Mammary epithelial cell (primary cell): Measurements from ENCODE around the genes PPP1R2C, NDP, DUSP21 and NDUFB11.

DNA sequence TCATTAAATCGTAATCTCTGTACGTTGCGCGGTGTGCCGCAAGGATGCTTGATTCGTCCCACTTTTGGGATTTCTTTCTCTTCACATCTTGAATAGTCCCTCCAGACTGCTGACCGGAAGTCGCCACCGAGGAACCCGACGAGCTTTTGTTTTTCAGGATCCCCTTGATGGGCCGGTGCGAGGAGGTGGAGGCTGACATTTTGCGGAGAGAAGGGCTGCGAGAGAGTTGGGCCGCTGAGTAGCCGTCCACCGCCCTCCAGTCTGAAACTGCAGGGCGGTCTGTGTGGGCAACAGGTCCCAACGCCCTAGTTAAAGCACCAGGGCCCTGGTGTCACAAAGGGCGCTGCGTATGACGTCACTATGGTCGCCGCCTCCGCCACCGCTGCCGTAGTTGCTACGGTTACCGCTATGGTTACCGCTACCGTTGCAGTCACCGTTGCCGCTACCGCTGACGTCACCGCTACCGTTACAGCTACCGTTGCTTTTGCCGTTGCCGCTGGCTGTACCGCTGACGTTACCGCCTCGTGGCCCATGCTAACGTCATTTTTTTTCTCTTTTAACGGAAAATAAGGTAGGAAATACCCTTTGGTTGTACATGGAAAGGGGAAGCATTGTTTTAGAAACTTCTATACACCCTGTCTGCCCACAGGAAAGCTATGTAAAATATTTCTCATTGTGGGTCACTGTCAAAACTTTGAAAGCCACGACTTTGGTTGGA, at the start of gene PPP1R2C:
TSS of gene PPP1R2C (minus strand) at position 283 of the 718 bp plus-strand sequence.
- CAGE, long polyA plus RNA, result no peak
- RRBS, result 74% methylated on average over 6 of the region's 48 CpGs

DNA sequence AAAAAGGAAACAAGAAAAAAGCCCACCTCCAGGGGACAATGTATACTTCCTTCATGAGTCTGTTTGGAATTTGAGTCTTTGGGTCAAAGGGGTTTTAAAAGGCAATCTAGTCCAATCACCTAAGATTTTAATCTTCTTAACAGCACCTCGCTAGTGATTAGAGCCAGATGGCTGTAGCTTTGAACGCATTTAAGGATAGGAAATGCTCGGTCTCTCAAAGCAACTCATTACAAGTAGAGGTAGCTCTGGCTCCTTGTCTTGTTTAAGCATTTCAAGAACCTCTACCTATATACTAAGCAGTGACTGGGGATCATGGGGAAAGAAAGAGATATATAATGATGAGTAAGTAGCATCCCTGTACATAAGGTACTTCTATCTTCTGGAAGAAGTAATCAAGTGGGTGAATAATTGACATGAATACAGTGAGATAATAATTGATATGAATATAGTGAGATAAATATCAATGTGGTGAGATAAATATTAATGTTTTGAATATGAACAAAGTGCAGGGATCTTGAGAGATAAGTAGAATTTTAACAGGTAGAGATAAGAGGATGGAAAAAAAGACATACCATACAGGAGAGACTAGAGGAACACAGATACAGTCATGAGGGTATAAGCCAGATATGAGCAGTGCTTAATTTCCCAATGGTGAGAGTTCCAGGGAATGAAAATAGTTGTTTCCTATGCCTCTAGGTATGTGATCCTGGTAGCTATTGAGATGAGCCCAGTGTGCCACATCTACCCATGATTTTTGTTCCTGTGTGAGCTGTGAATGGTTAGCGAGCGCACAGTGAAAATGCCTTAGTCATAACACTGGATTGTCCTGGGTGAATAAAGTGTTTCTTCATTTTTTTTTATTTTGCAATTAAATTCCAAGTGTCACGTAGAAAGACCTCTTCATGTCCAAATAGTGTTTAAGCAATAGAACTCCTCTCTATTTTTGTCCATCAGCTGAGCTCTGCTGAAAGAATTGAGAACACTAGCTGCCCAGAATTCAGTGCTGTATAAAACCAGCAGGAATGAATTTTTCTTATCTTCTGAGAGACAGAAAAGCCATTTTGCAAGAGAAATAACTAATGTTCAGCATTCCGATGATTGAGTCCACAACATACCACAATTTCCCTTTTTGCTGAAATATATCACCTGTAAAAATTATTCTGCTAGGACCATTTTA, 5.2 kb downstream of the MAOA start:
- CAGE, long polyA plus RNA, result no peak
- RRBS, result no CpG with 5 or more reads among the region's 7 CpGs

- CAGE, long polyA plus RNA, result no peak
- RRBS, result no CpG with 5 or more reads among the region's 4 CpGs
These were observed 7.6 kb downstream of the MAOA start for GRCh38 chrX:43663691-43664065.

DNA sequence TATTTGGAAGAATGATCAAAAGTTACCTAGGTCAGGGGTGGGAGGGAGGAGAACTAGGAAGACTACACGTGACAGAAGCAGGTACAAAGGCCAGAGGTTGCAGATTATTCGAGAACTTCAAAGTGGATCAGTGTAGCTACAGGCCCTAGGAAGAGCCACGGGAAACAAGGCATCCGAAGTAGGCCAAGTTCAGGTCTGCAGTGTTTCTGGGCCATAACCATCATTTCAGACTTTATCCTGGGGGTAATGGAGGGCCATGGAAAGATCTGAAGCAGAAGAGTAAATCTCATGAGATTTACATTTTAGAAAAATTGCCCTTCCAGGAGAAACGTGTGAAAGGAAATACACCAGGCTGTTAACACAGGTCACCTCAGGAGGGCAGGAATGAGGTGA, 16.4 kb downstream of the MAOB start:
- CAGE, long polyA plus RNA, result no peak
- RRBS, result no CpG with 5 or more reads among the region's 5 CpGs

DNA sequence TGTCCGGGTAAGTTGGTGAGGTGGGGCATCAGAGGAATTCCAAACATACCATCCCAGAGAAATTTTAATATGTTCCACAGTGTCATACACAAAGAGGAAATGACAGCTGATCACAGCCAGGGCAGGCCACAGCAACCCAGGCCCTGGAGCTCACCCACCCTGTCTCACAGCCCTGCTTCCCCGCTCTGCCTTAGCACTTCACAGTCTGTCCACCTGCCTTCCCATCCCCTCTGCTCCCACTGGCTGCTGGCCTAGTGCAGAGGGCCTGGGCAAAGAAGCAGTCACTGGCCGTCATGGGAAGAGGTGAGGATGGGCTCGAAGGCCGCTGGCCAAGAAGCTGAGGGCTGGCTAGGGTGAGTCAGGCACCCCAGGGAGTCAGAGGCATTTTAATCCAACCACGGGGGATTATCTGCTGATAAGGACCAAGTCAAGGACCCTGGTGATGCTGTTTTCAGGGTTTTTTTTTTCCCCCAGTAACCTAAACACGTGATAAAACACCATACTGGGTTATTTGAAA, 3.1 kb downstream of the NDP start:
- CAGE, long polyA plus RNA, result no peak
- RRBS, result no CpG with 5 or more reads among the region's 7 CpGs

DNA sequence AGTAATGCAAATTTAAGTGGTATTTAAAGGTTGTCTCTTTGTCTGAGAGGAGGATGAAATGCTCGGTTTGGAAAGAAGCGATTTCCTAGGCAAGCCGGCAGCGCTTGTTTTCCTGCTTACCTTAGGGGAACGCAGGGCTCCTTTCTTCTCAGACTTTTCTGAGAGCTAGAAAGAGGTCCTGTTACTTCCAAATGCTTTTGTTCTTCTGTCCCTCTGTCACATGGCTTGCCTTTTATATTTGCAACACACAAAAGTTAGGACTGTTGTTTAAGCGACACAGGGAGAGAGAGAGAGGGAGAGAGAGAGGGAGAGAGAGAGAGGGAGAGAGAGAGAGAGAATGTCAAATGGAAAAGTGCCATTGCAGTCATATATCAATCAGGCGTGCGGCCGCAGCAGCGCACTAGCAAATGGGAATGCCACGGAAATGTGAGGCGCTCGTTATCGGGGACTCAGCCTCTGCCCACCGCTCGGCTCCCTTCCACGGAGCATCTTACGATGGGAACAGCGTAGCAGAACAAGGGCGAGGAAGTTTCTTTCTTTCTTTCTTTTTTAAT, at the start of gene NDP:
TSS of gene NDP (minus strand) at position 207 of the 554 bp plus-strand sequence.
- CAGE, long polyA plus RNA, result no peak
- RRBS, result no CpG with 5 or more reads among the region's 20 CpGs

- CAGE, long polyA plus RNA, result no peak
- RRBS, result no CpG with 5 or more reads among the region's 5 CpGs
These were observed 92.1 kb downstream of the FUNDC1 start for GRCh38 chrX:44450620-44450992.

- CAGE, long polyA plus RNA, result no peak
- RRBS, result no CpG with 5 or more reads among the region's 14 CpGs
These were observed at the start of gene DUSP21 for GRCh38 chrX:44843794-44844133. DUSP21 (plus strand) TSS chrX:44844021.

- CAGE, long polyA plus RNA, result no peak
- RRBS, result no CpG with 5 or more reads among the region's 6 CpGs
These were observed 80.8 kb downstream of the KDM6A start for GRCh38 chrX:44953805-44954108.

DNA sequence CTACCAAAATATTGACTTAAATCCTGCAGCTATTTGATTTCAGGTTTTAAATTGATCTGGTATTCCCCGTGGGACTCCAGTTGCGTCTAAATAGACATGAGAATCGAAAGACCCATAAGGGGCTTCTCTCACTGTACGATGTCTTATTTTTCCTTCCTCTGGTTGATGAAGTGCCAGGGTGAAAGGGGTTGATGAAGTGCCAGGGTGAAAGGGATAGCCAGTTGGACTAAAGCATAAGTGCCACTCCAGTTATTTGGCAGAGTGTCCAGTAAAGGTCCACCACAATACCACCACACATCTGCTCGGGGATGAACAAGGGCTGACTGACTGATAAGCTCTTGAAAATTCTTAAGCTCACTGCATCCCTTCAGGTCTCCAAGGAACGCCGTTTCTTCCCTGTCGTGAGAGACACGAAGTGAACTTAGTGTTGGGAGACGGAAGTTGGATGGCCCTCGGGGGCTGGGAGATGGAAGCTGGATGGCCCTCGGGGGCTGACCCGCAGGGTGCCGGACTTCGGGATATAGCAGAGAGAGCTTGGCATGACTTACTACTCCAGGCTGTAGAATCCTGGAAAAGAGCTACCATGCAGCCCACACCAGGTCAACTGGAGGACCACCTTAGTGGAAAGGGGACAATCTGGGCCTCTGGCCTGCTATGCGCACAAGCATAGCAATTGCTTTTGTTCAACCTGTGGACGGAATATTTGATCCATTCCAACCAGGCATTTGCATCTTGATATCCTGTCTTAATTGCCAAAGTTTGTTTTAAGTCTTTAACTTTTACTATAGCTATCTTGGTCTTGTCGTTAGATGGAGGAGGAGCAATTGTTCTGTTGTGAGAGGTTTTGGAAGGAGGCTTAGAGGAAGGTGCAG, 127.5 kb downstream of the KDM6A start:
- CAGE, long polyA plus RNA, result no peak
- RRBS, result no CpG with 5 or more reads among the region's 18 CpGs

GRCh38 chrX:46244126-46244362, 203.1 kb upstream of the KRBOX4 start:
- CAGE, long polyA plus RNA, result no peak
- RRBS, result no CpG with 5 or more reads among the region's 2 CpGs

GRCh38 chrX:46317603-46317858, 129.6 kb upstream of the KRBOX4 start:
- CAGE, long polyA plus RNA, result no peak
- RRBS, result no CpG with 5 or more reads among the region's 3 CpGs

- CAGE, long polyA plus RNA, result no peak
- RRBS, result no CpG with 5 or more reads among the region's 8 CpGs
These were observed 113.7 kb upstream of the KRBOX4 start for GRCh38 chrX:46333240-46333912.

DNA sequence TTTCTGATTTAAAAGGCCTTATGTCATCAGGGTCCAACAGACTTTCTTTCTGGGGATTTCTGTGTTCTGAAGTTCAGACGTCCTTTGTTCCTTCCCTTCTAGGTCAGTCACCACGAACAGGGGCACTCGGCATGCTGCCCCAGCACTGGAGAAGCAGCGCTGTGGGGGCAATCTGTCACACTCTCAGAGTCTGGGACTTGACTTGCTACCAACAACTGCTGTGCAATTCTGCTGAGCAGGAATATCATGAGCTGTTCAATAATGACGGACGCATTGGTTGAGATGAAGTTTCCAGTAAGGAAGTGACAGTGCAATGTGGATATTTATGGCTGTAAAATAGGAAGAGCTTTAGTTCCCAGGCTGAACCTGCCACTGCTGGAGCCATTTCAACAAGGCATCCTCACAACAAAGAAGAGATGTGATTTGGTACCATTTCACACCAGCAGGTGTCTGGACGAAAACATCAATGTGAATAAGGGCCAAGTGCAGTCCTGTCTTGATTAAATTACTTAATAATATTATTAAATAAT, 24.2 kb downstream of the CHST7 start:
- CAGE, long polyA plus RNA, result no peak
- RRBS, result no CpG with 5 or more reads among the region's 7 CpGs

DNA sequence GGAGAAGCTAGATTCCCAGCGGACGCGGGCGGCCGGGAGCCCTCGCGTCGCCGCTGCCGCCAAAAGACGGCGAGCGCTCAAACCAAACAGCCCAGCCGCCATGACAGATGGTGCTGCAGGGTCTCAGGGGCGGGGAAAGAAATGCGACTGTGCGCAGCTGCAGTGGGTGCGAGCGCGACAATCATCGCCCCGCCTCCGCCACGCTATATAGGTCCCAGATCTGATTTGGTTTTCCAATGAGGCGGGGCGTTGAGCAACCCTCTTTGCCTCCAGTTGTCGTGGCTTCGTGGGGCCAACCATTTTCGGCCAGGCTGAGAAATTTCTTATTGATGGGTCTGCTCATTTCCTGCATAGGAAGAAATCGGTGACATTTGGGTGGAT, at the start of gene NDUFB11:
TSS of gene NDUFB11 (minus strand) at position 125 of the 381 bp plus-strand sequence.
- CAGE, long polyA plus RNA, result no peak
- RRBS, result no CpG with 5 or more reads among the region's 30 CpGs

- CAGE, long polyA plus RNA, result no peak
- RRBS, result no CpG with 5 or more reads among the region's 2 CpGs
These were observed 524 bp upstream of the UBA1 start for GRCh38 chrX:47193199-47193411.

DNA sequence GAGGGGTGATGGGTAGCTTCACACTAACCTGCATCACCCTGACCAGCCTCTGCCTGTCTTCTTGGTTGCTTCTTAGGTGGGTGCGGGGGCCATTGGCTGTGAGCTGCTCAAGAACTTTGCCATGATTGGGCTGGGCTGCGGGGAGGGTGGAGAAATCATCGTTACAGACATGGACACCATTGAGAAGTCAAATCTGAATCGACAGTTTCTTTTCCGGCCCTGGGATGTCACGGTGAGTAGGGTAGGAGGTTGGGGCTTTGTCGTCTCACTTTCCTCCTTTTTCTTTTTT, 9.8 kb downstream of the UBA1 start:
- CAGE, long polyA plus RNA, result no peak
- RRBS, result no CpG with 5 or more reads among the region's 7 CpGs

GRCh38 chrX:47217400-47218001, 980 bp upstream of the CDK16 start:
- CAGE, long polyA plus RNA, result no peak
- RRBS, result no CpG with 5 or more reads among the region's 28 CpGs

DNA sequence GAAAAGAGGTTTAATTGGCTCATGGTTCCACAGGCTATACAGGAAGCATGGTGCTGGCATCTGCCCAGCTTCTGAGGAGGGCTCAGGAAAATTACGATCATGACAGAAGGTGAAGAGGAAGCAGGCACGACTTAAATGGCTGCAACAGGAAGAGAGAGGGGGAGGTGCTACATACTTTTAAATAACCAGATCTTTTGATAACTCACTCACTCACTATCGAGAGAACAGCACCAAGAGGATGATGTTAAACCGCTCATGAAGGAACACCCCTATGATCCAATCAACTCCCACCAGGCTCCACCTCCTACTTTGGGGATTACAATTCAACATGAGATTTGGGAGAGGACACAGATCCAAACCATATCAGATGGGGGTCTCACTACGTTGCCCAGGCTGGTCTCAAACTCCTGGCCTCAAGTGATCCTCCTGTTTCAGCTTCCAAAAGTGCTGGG, 11.9 kb upstream of the ZNF157 start:
- CAGE, long polyA plus RNA, result no peak
- RRBS, result no CpG with 5 or more reads among the region's 5 CpGs

- CAGE, long polyA plus RNA, result no peak
- RRBS, result no CpG with 5 or more reads among the region's 6 CpGs
These were observed 20.3 kb downstream of the ZNF41 start for GRCh38 chrX:47462745-47463123.